ENCODE measurements around the genes HPSE2, TWNK and LZTS2.

DNA sequence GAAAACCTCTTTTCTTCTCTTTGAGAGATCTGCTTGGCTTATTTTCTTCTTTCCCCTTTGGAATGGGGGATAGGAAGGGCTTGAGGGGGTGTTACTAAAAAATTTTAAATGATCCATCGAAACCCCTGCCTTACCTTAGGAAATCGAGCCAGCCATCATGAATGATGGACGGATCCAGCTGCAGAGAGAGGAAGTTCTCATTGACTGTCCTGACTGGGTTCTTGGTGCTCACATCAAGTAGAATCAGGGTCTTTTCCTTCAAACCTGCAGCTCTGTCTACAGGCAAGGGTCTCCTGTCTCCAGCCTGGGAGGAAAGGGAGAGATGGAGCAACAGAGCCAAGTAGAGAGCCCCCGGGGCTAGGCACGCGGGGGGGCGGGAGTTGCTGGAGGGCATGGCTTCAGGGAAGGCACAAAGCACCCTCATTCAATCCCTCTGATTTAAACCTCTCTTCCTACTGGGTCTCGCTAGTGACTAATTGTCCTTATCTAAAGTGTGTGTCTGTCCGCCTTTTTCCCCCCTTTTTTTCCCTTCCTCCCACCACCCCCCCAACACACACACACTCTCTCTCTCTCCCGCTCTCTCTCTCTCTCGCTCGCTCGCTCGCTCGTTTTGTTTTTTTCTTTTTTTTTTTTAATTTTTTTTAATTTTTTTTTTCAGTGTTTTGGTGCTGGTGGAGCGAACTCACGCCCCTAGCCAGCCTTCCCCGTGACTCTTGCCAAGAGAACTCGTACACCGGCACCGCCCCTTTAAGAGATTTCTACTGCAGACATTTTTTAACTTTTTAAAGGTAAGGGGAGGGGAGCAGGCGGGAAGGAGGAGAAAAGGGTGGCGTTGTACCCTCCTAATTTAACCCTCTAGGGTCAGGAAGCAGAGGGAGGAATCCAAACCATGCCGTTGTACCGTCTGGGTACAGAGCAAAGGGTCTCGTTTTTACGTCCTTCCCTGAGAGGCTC lies at the start of gene HPSE2:
HPSE2 (minus strand) TSS at position 474 of the 954 bp plus-strand sequence.
- PRO-cap: no peak
- RAMPAGE, long total RNA: start-site peak on the minus strand centred at position 445 of the sequence, 106 bp wide, 21 reads

DNA sequence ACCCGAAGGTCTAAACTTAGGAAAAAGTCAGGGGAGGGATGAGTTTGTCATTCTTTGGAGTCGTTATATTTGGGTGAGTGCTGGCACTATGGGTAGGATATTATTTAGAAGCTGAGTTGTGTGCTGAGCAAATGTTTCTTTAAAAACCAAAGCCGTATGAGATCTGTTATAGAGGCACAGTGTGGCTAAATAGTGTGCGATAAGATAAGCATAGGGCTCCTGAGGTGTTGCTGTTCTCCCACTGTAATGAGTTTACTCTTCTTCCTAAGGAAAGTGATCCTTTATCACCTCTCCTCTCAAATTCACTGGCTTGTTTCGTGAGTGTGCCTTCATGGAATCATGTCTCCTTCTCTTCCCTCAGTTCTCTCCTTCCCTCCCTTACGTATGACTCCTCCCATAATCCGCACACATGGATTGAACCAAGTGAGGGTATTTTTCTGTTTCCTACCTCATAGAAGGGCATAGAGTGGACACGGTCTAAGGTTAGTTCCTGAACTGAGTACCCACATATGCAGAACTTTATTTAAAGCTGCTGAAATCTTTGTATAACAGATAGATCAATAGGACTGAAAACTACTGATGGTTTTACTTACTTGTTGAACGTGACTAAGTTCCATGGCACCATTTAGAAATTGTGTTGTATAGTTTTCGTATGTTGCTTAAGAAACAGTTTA lies 4.0 kb upstream of the GOT1 start:
- PRO-cap: no peak
- RAMPAGE, long total RNA: no peak

- PRO-cap: no peak
- RAMPAGE, long total RNA: no peak
Observed at GRCh38 chr10:99777915-99778299, 4.5 kb upstream of the ABCC2 start.

DNA sequence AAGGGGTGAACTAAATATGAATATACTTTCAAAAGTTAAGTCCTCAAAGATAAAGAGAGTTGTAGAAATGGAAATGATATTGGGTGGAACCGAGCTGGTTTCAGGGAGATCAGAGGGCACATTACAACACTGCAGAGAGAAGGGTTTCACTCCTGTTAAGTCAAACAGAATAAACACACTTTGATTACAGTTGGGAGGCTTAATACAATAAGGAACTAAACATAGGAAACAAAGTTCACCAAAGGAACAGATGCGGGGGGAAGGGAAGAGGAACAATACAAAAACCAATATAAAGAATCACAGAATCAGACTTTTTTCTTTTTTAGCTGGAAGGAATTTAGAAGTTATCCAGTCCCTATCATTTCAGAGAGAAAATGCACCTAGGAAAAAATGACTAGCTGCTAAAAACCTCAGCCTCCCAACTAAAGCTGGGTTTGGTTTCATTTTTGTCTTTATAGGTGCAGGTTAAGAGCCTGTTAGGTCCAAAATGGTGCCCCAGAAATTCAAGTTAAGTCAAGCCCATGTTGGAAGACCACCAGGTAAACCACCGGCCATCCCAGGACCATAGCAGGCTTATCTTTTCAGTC lies 82.0 kb downstream of the DNMBP start:
- PRO-cap: no peak
- RAMPAGE, long total RNA: no peak

GRCh38 chr10:100009096-100009768 lies 515 bp downstream of the DNMBP start:
- PRO-cap: bidirectional peak, plus-strand start at chr10:100009708, minus-strand start at chr10:100009669
- RAMPAGE, long total RNA: no peak

- PRO-cap: no peak
- RAMPAGE, long total RNA: no peak
Observed at GRCh38 chr10:100046013-100046423, 35.7 kb downstream of the CPN1 start.

GRCh38 chr10:100065074-100065602 lies 16.5 kb downstream of the CPN1 start:
- PRO-cap: no peak
- RAMPAGE, long total RNA: no peak

- PRO-cap: no peak
- RAMPAGE, long total RNA: no peak
Observed at GRCh38 chr10:100114861-100115399, 33.3 kb upstream of the CPN1 start.

- PRO-cap: no peak
- RAMPAGE, long total RNA: no peak
Observed at GRCh38 chr10:100285343-100285799, 1.1 kb downstream of the BLOC1S2 start.

DNA sequence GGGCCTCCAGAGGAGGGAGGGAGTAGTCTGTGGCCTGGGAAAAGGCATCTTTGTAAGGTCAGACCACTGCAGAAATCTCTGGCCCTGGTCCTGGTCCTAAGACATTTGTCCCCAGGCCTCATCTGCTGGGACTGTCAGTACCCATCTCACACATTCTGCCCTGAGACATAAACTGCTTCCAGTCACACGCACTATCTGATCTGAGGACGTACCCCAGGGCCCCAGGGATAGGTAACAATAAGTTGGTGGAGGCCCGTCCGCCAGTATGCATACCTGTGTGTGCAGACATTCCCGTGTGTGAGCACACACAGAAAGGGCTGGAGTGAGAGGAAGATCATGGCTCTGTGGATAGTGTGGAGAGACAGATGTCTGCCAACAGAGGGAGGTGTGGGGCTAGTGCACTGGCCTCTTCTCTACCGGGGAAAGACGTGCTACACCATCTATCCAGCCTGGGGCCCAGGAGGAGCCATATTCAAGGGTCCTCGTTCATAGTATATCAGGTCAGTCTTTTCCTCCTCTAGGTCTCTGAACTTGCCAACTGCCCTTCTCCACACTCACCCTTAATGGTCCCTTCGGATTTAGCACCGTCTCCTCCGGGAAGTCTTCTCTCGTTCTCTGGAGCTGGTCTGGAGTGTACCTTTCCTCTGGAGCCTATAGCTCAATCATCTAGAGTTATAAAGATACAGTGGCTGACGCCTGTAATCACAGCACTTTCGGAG lies 4.7 kb upstream of the SCD start:
- PRO-cap: no peak
- RAMPAGE, long total RNA: no peak

GRCh38 chr10:100361140-100362176 lies 14.4 kb downstream of the SCD start:
- PRO-cap: no peak
- RAMPAGE, long total RNA: start-site peak on the plus strand at chr10:100361290-100361476, 125 reads

DNA sequence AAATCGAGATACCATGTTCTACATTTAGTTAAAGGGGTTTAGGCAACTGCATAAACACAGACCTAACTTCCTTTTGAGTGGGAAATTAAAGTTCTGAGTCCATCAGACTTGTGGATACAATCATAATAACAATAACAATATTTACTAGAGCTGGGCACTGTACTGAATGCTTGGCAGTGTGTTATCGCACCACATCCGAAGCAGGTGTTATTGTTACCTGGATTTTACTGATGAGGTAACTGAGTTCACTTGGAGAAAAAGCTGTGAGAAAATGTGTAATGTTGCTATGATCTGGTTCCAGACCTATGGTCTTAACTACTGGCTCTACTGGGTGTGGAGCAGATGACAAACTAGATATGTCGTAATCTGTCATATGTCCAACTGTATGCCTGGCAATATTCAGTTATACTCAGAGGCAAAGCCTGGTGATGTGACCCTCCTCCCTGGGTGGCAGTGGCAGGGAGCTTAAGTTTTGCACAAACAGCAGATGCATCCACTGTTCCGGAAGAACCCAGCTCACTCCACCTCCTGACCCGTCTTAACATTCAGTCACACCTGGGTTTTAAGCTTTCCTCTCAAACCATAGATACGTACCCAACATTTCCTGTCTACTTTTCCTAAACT lies 23.5 kb downstream of the SCD start:
- PRO-cap: bidirectional peak, plus-strand start at position 412 of the sequence, minus-strand start at position 317 of the sequence
- RAMPAGE, long total RNA: no peak

- PRO-cap: no peak
- RAMPAGE, long total RNA: no peak
Observed at GRCh38 chr10:100744788-100745332, 522 bp upstream of the PAX2 start.

- PRO-cap: bidirectional peak, plus-strand start at chr10:100987555, minus-strand start at chr10:100987497
- RAMPAGE, long total RNA: start-site peak on the minus strand at chr10:100987461-100987477, 142 reads; start-site peak on the plus strand at chr10:100987543-100987557, 59 reads
Observed at GRCh38 chr10:100987097-100988110, at the start of gene TWNK. TSS of gene TWNK (plus strand) at chr10:100987543.

- PRO-cap: bidirectional peak, plus-strand start at chr10:100999779, minus-strand start at chr10:100999676
- RAMPAGE, long total RNA: no peak
Observed at GRCh38 chr10:100999529-101000002, at the start of gene LZTS2. TSS of gene LZTS2 (plus strand) at chr10:100999808.

GRCh38 chr10:101001189-101001902 lies 1.7 kb downstream of the LZTS2 start:
- PRO-cap: bidirectional peak, plus-strand start at chr10:101001614, minus-strand start at chr10:101001516
- RAMPAGE, long total RNA: no peak

DNA sequence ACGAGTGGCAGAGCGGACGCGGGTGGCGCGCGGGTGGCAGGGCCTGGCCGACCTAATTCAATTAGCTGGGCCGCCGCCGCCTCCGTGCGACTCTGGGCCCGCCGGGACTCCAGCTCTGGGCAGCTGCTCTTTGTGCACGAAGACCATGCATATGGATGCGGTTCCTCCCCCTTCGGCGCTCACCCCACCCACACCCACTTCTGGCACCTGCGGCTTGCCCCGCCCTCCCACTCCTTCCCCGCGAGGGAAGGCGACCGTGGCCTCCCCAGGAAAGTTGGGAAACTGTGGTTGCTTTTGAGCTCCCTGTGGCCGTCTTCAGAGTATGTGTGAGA lies 7.6 kb upstream of the TLX1 start:
- PRO-cap: no peak
- RAMPAGE, long total RNA: no peak

GRCh38 chr10:101228136-101228603 lies 1.1 kb downstream of the LBX1 start:
- PRO-cap: no peak
- RAMPAGE, long total RNA: no peak

GRCh38 chr10:101651309-101651545 lies 43.7 kb downstream of the FBXW4 start:
- PRO-cap: no peak
- RAMPAGE, long total RNA: no peak

DNA sequence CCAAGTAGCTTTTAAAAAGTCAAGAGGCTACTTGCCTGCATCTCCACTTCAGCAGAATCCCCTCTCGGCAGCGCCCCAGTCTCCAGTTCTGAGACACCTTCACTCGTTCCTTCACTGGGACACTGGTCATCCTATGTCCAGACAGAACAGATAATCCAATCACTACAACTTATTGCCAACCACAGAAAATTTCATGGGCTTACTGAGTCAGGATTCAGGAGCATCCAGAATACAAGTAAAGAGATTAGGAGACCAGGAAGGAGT lies 18.7 kb downstream of the FBXW4 start:
- PRO-cap: no peak
- RAMPAGE, long total RNA: start-site peak on the minus strand centred at position 105 of the sequence, 57 bp wide, 50 reads